ENCODE measurements around the genes NCAPD2, TPI1 and PEX5.

DNA sequence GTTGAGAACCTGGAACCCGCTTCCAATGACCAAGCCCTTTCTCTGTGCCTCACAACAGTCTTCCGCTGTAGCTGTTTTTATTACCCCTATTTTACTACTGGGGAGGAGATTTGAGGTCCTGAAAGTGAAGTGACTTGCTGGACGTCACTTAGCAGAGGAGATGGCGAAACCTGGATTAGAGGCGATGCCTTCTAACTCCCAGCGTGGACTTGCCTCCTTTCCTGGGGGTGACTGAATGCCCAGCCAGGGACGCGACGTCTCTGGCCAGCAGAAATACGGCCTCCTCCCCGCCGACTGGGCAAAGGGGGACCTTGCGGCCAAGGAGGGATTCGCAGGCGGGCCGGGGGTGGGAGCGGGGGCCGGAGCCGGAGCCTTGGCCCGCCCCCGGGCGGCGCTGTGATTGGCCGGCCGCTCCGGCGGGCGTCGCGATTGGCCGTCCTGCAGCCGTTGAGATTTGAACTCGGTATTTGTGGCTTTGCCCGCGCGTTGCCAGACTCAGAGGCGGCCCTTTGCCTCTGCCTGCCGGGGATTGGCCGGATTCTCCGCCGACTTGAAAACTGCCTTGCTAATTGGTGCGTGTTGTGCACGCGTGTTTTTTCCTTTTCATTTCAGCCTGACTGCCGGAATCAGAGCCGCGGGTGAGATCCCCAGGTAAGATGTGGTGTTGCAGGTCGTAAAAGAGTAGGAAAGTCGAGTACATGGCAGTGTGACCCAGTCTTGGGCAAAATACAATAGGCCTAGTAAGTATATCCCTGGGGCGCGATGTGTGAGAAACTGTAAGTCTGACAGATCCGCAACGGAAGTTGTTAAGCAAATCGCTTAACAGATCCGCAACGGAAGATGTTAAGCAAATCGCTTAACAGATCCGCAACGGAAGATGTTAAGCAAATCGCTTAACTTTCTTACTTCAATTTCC is at the start of gene NCAPD2:
Gene NCAPD2 (plus strand): TSS at position 599 of the 916 bp plus-strand sequence.
- RRBS: 2% methylated on average over 14 of the region's 60 CpGs

- RRBS: no CpG with 5 or more reads among the region's 4 CpGs
Measured at GRCh38 chr12:6500128-6500935, 6.4 kb downstream of the NCAPD2 start.

GRCh38 chr12:6536858-6537443 is 2.6 kb downstream of the GAPDH start:
- RRBS: no CpG with 5 or more reads among the region's 16 CpGs

DNA sequence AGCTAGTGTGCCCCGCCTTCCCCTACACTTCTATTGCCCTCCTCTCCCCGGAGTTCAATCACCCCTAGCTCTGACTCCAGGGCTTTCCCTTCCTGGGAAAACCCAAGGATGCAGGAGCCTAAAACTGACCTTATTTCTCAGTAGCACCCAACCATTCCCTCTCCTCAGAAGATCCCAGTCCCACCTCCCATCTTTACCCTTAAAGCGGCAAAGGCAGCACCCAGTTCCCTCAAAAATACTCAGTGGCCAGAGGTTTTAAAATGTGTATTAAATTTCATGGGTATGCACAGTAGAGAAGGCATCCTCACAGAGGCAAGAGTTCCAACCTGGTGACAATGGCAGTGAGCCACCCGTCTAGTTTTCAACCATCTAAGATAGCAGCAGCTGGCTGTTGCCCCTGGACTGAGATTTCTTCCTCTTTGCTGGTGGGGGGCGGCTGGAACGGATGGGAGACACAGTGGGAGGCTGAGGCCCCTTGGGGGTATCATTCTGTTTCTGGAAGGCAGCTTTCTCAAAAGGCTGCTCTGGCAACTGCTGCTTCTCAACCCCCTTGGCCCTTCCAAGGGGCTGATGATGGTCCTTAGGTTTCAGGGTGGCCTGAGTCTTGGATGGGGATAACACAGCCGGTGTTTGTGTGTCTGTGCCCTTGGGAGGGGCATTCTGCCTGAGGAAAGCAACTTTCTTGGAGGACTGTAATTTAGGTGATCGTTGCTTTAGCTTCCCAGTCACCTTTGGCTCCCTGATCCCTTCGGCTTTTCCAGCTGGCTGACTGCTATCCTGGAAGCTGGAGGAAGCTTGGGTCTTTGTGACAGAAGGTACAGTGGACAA is 996 bp upstream of the IFFO1 start:
- RRBS: no CpG with 5 or more reads among the region's 9 CpGs

GRCh38 chr12:6593440-6593639 is 13.8 kb downstream of the CHD4 start:
- RRBS: no CpG with 5 or more reads among the region's 6 CpGs

GRCh38 chr12:6635270-6635836 is 406 bp downstream of the LPAR5 start:
- RRBS: no CpG with 5 or more reads among the region's 5 CpGs

DNA sequence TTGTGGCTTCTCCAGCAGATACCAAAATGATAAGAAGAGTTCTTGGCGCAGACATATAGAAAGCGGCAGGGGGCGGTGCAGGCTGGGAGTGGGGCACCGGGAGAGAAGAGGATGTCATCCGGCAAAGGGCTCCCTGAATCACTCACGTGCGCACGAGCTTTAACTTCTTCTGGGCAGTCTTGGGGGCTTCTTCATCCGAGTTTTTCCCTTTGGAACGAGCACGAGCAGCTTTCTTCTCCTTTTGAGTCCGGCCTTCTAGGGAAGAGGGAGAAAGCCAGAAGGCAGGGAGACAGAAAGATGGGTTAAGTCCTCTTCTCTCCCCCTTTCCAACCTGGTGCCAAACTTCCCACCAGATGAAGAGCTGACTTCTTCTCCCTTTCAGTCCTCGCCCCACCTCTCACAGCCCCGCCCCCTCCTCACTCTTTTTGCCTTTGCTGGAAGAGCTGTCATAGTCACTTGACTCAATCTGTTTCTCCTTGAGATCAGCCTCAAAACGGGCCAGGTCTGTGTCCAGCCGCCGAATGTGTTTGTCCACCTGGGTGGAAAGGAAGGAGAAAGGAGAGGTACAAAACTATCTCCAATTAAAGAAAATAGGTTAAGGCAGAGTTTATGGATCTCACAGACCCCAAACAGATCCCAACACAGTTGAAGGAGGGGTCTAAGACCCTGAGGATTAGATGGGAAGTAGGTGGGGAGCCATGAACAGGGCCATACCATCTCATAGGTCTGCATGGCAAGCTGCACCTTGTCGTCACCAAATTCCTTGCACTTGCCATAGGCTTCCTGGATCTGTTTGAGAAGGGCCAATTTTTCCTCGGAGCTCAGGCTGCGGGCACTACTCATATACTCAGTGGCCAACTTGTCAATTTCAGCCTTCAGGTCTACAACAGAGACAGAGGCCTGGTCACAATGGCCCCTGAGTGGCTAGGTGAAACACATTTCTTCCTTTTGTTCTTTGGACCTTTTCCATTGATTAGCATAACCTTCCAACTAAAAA is 5.6 kb upstream of the ACRBP start:
- RRBS: 89% methylated on average over 3 of the region's 20 CpGs

DNA sequence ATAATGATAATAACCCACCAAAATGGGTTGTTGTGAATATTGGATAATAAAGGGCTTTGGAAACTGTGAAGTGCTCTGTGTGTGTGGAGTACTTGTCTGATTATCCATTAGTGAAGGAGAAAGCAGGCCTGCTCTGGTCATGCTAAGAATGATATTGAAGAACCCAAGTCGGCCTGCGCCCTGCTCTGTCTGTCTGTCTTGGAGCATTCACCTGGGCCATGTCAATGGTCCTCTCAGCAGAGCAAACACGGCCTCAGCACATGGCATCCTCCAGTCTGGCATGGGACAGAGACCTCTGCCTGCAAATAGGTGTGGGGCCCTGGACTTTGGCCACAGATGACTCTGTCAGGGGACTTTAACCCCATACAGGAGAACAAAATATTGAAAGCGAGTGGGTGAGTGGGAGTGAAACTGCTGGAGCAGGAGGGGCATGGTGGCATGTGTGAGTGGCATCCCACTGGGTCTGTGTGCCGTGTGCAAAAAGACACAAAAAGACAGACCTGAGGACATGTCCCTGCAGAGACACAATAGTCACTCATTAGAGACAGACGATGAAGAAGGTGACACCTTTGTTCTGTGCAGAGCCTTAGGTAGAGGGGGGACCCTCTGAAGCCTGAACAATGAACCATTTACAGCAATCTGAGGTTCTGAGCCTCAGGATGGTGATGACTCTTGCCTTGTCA is 7.3 kb downstream of the LAG3 start:
- RRBS: no CpG with 5 or more reads among the region's 6 CpGs

GRCh38 chr12:6786439-6787337 is 2.6 kb upstream of the CD4 start:
- RRBS: no CpG with 5 or more reads among the region's 10 CpGs

DNA sequence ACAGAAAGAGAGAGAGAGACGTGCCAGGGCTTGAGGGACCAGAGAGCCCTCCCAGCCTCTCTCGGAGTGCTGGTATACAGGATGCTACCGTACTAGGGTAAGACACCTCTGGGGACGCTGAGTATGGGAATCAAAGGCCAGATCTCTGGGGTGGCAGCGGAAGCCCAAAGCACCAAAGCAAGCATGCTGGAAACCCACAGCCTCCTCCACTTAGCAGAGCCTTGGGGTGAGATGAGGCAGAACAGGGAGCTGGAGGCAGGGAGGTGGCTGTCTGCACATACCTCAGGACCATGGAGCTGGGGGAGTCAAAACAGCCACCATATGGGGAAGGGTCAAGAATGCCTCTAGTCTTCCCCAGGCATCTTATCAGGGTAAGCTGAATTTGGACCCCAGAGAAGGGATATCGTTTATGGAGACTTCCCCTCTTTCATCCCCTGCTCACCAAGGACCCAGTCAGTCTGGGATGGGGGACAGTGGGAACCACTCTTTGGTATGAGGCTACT is 3.7 kb downstream of the CD4 start:
- RRBS: no CpG with 5 or more reads among the region's 6 CpGs

DNA sequence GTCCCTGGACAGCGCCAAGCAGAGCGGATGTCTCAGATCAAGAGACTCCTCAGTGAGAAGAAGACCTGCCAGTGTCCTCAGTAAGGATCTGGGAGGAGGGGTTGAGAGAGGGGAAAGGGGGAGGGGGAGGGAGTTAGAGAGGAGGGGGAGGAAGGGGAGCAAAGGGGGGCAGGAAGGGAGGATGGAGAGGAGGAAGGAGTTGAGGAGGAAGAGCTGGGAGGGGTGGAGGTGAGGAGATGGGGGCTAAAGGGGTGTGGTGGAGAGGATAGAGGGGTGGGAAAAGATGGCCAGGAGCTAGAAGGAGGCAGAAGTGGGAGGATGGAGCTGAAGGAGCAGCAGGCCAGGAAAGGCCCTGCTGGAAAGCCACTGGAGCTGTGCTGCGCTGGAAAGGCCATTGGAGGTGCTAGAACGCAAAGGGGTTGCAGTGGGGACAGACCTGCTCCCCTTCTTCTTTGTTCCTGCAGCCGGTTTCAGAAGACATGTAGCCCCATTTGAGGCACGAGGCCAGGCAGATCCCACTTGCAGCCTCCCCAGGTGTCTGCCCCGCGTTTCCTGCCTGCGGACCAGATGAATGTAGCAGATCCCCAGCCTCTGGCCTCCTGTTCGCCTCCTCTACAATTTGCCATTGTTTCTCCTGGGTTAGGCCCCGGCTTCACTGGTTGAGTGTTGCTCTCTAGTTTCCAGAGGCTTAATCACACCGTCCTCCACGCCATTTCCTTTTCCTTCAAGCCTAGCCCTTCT is 2.6 kb upstream of the GPR162 start:
- RRBS: no CpG with 5 or more reads among the region's 13 CpGs

- RRBS: 3% methylated on average over 14 of the region's 57 CpGs
Measured at GRCh38 chr12:6867005-6867677, at the start of gene TPI1. Gene TPI1 (plus strand): TSS chr12:6867531.

GRCh38 chr12:6870196-6870945 is 2.7 kb downstream of the SPSB2 start:
- RRBS: no CpG with 5 or more reads among the region's 6 CpGs

DNA sequence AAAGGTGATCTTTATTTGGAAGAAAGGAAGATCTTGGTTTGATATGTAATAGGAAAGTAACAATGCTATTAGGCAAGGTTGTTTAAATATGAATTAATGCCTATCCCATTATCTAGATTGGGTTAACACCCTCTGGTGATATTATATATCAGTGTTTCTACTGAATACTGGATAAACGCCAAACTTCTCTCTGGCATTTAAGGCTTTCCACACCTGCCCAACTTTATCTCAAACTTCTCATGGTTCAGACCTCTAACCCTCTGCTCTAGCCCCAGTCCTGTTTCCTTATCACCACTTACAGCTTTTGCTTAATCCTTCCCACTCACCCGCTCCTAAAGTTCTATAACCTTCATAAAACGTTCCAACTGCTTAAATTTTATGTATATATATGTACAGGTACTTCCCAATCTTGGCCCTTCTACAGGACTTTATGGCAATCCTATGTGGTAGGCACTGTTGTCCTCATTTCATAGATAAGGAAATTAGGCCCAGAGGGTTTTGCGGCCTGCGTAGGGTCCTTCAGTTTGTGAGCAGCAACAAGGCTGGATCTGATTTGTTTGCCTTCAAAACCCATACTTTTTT is 1.3 kb downstream of the LPCAT3 start:
- RRBS: no CpG with 5 or more reads among the region's 5 CpGs

- RRBS: no CpG with 5 or more reads among the region's 9 CpGs
Measured at GRCh38 chr12:7123694-7124271, 4.9 kb downstream of the RBP5 start.

GRCh38 chr12:7189377-7190636 is at the start of gene PEX5:
Gene PEX5 (plus strand): TSS chr12:7189686.
- RRBS: 7% methylated on average over 21 of the region's 82 CpGs

DNA sequence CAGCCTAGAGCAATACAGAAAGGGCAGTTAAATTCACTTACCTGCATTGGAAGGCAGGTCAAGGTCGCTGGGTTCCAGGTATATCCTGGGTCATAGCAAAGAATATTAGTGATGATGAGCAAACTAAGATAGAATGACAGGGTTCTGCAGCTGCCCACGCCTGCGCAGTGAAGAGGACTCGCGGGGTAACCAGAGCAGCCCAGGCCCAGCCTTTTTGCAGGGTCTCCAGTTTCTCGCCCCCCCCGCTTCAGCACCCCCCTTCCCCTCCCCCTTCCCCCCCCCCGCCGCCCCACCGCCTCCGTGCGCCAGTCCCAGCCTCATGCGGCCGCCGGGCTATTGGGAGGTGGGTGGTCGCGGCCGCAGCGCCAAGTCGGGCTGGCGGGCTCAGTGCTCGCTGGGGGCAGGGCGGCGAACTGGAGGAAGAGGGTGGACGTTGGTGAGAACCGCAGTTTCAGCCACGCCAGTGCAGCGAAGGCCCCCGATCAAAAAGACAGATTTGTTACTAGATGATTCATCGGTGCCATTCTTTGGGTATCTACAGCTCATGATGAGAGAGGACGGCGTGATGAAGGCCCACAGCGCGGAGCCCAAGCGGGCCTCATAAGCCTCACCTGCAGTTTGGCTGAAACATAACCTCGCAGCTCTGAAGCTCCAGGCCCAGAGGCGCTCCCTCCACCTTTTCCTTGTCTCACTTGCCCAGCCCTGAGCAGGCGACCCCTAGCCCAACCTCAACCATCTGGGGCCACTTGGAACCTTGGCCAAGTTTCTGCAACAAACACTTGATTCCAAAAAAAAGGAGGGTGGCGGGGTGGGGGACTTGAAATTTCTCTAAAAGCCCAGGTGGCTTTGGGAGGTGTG is 20.1 kb downstream of the SLC2A3 start:
- RRBS: no CpG with 5 or more reads among the region's 39 CpGs

DNA sequence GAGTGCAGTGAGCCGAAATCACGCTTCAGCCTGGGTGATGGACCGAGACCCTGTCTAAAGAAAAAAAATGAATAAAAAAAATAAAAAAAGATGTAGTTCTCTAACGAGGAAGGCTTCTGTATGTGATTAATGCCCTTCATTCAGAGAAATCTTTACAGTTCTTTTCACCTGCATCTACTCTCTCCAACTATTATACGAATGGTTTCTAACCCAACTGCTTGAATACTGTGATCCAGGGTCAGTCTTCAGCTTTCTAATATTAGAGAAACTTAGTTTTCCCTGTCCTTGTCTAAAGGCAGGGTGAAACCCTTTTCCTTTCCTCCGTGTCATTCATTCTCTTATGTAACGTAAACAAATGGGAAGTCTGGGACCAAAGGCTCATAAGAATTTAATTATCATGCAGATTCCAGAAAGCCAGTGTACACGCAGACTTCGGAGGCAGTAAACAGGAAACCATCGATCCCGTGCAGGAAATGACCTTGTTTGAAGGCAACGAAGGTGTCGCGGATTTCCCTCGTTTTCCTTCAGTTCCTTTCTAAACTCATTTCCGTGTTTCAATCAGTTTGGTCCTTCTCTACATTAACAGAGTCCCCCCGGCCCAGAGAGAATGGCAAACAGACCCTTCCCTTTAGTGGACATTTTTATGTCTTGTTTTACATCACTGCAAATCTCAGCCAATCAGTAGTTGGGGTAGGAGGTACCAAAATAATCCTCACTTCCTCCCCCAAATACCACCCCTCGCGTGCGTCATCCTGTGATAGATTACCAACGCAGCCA is 6.4 kb upstream of the FOXJ2 start:
- RRBS: no CpG with 5 or more reads among the region's 21 CpGs

GRCh38 chr12:8083508-8083928 is 1.4 kb downstream of the NECAP1 start:
- RRBS: no CpG with 5 or more reads among the region's 9 CpGs